Breast epithelium (tissue), 2 donors: ENCODE measurements around a stretch of chr6.

DNA sequence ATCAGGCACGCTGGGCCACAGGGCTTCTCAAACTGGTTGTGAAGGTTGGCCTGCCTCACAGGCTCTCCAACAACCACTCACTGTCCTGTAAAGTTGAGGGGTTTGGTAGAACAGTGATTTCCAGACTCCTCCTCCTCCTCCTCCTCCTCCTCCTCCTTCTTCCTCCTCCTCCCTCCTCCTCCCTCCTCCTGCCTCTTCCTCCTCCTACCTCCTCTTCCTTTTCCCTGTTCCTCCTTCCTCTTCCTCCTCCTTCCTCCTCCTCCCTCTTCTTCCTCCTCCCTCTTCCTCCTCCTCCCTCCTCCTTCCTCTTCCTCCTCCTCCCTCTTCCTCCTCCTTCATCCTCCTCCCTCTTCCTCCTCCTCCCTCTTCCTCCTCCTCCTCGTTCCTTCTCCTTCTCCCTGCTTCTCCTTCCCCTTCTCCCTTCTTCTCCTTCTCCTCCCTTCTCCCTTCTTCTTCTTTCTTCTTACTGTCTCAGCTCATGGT is 7.6 kb downstream of the MAS1 start:
- PRO-cap: no peak
- RAMPAGE, long total RNA, 2 experiments: no peak in any of the 2 experiments

DNA sequence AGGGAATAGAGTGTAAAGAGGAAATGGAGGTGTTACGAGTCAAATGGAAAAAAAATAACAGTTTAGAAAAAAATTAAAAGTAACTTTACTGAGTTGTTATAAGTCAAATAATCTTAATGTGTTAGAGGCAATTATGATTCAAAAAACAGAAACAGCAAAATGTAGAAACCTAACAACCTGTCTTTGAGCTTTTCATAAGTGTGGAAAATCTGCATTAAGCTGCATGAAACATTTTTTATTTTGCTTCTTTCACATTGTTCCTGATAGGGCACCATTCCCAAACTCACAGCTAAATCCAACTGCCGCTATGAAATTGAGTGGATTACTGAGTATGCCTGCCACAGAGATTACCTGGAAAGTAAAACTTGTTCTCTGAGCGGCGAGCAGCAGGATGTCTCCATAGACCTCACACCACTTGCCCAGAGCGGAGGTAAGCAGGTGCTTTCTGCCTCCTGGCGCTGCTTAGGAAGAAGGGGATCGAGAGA is 63.4 kb downstream of the IGF2R start:
- PRO-cap: no peak
- RAMPAGE, long total RNA, 2 experiments: no peak in any of the 2 experiments

- PRO-cap: no peak
- RAMPAGE, long total RNA, 2 experiments: no peak in any of the 2 experiments
These were observed 73.2 kb upstream of the SLC22A1 start for GRCh38 chr6:160048393-160048841.

DNA sequence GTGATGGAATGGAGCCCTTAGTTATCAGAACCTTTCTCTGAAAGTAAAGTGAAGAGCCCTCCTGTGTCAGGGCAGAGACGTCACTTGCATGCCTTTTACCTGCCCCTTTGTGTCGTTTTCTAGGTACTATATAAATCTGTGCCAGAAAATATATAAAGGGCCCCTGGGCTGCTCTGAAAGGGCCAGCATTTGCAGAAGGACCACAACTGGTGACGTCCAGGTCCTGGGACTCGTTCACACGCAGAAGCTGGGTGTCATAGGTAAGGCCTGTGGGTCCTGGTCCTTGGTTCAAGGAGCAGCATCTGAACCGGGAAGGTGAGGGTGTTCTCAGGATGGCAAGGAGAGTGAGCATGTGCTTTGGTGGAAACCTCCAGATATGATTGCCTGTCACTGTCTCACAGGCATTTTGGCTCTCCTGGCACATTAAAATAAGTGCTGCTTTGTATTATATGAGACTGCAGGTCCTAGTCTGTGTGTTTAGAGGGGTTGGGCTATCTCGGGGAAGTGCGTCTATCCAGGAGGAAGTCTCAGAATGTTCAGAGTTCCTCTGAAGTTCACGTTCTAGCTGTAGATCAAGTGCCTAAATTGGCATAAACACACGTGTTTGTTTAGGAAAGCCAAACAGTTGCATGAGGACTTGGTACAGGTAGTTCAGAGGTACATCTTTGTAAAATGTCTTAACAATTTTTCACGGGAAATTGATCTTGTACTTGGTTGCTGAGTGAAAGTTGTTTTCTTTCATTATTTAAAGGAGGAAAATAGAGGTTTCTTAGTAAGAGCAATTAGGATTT is 36.5 kb upstream of the SLC22A1 start:
- PRO-cap: no peak
- RAMPAGE, long total RNA, 2 experiments: no peak in any of the 2 experiments

- PRO-cap: no peak
- RAMPAGE, long total RNA, 2 experiments: no peak in any of the 2 experiments
These were observed 30.9 kb upstream of the SLC22A1 start for GRCh38 chr6:160090715-160091156.

- PRO-cap: no peak
- RAMPAGE, long total RNA, 2 experiments: no peak in any of the 2 experiments
These were observed 1.7 kb downstream of the SLC22A1 start for GRCh38 chr6:160123117-160123887.

DNA sequence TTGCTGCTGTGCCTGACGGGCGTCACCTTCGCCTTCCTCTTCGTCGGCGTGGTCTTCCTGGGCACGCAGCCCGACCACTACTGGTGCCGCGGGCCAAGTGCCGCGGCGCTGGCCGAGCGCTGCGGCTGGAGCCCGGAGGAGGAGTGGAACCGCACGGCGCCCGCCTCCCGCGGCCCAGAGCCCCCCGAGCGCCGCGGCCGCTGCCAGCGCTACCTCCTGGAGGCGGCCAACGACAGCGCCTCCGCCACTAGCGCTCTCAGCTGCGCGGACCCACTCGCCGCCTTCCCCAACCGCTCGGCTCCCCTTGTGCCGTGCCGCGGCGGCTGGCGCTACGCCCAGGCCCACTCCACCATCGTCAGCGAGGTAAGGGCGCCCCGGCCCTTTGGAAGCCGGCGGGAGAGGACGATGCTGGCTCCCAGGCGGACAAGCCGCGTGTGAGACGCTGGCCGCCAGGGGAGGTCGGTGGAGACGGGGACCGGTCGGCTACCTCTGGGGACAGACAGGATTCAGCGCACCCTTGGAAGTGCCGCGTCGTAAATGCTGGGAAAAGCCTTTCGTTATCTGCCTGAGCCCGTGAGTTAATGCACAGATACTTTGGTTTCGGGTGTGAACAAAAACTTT is 418 bp downstream of the SLC22A3 start:
- PRO-cap: no peak
- RAMPAGE, long total RNA, 2 experiments: no peak in any of the 2 experiments

DNA sequence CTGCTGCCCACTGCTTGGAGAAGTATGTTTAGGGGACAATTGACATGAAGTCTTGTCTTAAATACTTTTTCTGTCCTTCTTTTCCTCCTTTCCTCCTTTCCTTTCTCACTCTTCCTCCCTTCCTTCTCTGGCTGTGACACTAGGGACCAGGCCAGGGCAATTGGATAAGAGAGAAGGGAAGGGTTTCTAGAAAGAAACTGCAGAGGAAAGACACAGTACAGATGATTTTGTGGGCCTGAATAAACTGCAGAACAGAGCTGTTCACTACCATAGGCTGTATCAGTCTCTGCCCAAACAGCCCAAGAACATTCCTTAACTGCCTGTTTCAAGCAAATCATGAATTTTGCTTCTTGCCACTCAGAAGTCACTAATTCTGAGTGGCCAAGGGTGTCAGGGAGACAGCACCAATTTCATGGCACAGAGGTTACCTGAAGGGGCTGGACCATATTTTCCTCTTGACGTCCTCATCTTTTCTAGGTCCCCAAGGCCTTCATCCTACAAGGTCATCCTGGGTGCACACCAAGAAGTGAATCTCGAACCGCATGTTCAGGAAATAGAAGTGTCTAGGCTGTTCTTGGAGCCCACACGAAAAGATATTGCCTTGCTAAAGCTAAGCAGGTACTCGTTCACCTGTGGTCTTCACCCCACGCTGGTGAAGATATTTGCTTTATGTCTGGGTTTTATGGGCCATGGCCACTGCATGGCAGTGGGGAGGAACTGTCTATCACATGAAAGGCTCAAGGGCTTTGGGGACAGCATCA is 36.7 kb downstream of the PLG start:
- PRO-cap: no peak
- RAMPAGE, long total RNA, 2 experiments: no peak in any of the 2 experiments

DNA sequence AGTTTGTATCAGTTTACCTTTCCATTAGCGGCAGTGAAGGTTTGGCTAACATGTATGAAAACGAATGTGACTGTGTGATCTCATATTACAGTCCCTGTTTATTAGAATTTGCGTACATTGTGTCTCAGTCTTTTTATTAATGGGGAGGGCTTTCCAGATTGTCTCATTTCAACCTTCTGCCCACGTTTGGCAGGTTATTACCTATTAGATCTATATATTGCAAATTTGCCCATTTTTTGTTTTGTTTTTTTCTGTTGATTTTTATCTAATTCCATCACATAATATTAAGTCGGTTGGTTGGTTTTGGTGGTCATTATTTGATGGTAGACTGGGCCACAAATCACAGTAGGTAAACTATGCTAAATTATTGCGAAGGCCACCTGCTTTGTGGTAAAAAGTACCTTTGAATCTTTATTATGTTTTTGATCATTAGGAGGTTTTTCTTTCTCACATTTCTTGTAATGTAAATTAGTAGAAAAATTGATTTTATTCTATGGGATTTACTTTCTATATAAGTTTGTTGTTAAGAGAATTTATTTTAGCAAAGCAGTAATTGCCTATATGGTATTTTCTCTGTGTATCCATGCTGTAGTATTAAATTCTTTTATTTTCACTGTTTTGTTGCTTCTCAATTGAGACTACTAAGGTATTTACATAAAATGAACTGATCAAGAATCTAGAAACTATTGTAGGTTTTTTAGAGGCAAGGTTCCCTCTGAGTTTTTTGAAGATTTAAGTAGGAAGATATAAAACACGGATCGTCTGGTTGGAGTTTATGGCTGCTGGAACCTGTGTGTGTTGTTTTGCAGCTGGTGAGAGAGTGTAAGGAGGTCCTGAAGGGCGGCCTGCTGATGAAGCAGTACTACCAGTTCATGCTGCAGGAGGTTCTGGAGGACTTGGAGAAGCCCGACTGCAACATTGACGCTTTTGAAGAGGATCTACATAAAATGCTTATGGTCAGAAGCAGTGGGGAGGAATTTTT is 81.4 kb downstream of the MAP3K4 start:
- PRO-cap: no peak
- RAMPAGE, long total RNA, 2 experiments: no peak in any of the 2 experiments

DNA sequence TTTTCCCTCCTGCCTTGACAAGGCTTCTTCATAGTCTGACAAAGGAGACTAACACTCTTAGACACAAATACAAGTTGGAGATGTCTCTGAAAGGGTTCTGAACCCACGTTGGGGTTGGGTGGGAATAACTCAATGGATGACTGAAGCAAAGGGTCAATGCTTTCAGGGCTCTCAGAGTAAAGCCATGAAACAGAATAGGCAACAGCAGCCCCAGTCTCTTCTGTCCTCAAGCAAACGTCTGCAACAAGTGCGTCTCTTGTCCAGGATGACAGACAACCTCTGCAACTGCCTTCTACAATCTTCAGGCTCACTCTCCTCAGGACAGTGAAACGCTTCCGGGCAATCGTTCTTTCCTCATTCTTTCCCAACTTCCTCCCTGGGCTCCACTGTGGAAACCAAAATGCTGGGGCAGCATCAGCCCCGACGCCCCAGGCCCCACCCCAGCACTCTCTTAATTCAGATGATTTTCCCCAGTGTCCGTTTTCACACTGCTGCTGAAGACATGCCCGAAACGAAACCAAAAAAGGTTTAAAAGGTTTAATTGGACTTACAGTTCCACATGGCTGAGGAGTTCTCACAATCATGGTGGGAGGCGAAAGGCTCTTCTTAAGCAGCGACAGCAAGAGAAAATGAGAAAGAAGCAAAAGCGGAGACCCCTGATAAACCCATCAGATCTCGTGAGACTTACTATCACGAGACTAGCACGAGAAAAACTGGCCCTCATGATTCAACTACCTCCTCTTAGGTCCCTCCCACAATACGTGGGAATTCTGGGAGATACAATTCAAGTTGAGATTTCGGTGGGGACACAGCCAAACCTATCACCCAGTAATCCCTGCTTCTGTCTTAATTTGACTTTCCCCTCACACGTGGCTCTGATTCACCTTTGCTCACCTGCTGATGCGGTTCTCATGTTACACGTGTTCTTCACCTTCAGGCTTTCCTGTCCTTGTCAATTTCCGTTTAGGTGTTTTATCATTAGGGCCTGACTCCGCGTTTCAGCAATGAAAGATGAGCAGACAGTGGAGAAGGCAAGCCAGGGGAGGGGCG is 57.4 kb downstream of the AGPAT4 start:
- PRO-cap: no peak
- RAMPAGE, long total RNA, 2 experiments: no peak in any of the 2 experiments

DNA sequence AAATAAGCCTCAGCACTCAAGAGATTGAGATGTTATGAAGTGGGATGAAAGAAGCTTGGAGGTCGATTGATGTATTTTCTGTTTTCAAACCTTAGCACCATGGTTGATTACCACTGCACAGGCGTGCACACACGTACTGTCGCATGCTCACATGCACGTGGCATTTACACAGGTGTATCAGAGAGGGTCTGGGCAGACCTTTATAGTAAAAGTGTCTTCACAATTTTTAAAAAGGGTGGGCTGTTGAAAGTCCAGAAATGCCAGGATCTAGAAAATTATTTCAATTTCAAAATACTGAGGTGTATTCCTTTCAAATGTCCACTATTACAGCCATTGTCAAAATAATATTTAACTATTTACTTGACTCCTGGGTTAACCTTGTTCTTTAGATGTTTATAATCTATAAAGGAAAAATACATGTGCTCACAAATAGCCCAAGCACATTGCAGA is 749 bp upstream of the AGPAT4 start:
- PRO-cap: no peak
- RAMPAGE, long total RNA, 2 experiments: no peak in any of the 2 experiments

DNA sequence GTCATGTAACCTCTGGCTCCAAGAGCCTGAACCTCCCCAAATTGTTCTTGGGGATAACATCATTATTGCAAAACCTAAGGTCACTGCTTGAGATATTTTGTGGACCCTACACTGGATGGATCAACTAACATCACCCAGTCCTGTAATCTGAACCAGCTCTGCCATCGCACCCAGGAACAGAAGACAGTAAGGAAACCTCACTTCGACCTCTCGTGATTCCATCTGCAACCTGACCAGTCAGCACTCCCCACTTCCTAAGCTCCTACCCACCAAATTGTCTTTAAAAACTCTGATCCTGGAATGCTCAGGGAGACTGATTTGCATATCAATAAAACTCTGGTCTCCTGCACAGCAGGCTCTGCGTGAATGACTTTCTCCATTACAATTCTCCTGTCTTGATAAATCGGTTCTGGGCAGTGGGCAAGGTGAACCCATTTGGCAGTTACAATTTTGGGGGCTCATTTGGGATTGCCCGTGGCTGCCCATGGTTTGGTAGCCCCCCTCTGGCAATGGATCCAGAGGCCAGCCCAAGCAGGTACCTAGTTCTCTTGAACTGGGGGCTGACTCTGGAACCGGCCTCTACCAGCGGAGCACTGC is 18.3 kb upstream of the AGPAT4 start:
- PRO-cap: no peak
- RAMPAGE, long total RNA, 2 experiments: no peak in any of the 2 experiments

DNA sequence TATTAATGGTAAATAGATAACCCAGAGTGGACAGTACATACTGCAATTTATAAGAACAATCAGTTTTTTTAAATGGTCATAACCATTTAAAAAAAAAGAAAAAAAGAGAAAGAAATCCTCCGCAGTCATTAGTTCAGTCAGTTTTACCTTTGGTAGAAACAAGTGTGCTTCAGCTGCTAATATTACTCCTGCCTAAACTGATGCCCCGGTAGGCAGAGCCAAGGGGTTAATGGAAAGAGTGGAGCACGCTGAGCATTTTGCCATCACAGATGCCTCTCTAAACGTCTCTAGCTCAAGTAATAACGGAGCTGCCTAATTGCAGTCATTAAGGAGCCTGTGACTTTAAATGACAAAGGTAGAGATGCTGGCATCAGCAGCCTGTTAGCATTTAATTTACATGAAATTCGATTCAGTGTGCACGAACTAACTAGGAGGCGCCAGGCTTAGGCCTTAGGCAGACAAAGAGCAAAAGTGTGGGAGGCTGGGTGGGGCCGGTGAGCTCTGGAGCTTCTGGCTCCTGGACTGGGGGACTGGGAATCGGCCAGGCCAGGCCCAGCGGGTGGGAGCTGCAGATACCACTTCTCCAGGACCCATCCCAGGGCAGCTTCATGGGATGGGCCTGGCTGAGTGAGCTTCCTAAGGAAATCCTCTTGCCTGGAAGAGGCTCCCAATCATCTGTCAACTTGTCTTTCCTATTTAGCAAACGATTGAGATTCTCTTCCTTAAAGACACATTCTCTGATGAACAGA is 169.9 kb upstream of the AGPAT4 start:
- PRO-cap: no peak
- RAMPAGE, long total RNA, 2 experiments: no peak in any of the 2 experiments

DNA sequence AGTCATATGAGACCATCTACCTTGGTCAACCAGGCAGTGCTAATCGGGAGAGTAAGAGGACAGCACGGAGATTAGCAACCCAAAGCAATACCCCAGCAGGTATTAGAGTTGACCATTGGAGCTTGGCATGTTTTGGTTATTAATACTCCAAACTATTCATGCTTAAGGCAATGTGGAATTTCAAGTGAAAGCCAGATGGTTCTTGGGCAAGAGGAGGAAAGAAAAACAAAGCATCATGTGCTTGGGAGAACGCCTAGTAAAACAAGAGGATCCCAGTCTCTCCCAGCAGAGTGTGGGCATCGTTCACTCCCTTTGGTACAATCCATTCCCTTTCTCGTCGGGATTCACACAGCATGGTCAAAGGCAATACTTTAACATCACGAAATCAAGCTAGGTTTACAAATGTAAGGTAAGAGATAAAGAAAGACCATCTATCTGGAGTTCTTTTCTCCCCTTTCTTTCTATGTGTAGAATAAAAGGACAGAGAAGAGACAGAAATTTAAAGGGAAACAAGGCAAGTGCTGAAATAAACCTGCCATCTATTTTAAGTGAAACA is 349.8 kb downstream of the PRKN start:
- PRO-cap: no peak
- RAMPAGE, long total RNA, 2 experiments: no peak in any of the 2 experiments

DNA sequence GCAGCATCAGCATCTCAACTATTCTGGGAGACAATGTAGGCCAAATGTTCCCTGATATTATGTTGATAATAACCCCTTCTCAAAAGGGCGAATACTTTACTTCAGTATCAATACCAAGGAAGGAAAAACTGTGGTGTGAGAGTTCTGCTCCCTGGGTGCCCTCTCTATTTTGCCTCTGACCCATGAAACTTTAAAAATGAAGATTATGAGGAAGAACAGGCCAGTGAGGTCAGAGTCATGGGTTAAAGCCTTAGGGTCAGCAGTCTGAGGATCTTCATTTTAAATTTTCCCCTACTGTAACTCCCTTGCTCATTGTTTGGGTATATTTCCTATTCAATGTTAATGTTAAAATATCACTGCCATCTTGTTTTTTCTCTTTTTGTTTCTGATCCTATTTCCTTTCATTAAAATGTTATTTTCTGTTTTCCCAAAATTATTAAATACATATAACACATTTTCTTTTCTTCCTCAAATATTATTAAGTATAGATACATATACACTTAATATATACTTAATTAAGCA is 47.9 kb downstream of the PRKN start:
- PRO-cap: no peak
- RAMPAGE, long total RNA, 2 experiments: no peak in any of the 2 experiments

GRCh38 chr6:163289375-163289900 is 125.1 kb upstream of the QKI start:
- PRO-cap: no peak
- RAMPAGE, long total RNA, 2 experiments: no peak in any of the 2 experiments

DNA sequence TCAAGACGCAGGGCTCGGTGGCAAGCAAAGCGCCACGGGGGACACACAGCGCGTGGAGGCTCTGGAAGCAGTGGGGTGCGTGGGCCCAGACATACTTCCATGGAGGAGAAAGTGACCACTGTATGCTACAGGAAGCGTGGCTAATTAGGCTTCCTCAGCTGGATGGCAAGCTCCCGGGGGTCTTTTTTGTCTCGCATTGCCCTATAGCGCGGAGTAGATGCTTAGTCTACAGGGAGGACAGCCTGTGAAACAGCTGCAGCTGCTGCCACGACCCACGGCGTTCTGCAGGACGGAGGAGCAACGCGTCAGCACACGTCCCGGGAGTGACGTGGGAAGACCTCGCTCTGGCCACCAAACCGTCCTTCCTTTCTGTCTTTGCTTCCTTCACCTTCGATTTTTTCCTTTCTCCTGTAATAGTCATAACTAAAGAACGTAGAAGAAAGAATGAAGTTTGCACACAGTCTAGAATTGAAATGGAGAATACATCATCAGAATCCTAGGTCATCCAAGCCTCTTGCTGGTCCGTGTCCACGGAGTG is 104.2 kb upstream of the QKI start:
- PRO-cap: no peak
- RAMPAGE, long total RNA, 2 experiments: no peak in any of the 2 experiments

GRCh38 chr6:163336160-163336425 is 78.4 kb upstream of the QKI start:
- PRO-cap: no peak
- RAMPAGE, long total RNA, 2 experiments: no peak in any of the 2 experiments

- PRO-cap: no peak
- RAMPAGE, long total RNA, 2 experiments: no peak in any of the 2 experiments
These were observed 58.2 kb upstream of the QKI start for GRCh38 chr6:163356052-163356979.

DNA sequence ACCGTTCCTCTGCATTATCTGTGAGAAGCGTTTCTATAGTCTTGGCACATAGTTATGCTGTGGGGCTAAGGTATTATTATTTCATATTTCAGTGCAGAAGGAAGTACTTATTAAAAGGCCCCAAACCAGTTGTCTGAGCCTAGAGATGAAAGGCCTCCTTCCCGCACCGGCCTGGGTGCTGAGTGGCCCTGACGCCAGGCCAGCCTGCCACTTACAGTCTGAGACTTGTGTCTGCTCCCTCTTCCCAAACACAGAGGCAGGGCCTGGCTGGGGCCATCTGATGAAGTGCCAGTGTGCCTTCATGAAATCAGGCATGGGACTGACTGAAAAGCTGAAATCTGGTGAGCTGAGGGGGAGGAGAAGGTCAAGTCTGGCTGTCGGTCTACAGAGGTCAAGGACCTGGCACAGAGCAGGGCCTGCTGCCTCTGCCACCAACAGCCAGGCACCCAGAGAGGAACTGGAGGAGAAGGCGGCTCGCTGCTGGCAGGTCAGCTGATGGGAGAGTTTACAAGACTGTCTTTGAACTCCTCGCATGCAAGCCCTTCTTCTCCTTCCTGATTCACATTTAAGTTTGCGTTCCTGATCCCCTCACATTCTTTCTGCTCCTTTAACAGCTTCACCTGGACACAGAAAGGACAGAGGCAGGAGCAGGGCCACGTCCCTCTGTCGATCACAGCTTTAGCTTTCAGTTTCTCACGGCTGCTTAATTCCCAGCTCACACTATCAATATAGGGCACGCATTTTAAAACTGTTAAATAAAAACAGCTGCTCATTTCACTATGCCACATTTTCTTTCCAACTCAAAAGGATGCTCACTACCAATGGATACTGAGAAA is 8.7 kb upstream of the QKI start:
- PRO-cap: bidirectional peak, plus-strand start at position 449 of the sequence, minus-strand start at position 459 of the sequence
- RAMPAGE, long total RNA, 2 experiments: no peak in any of the 2 experiments